HTERT-HM (cell line): ENCODE measurements around the genes LRRC37B, ZNF207 and CDK5R1.

DNA sequence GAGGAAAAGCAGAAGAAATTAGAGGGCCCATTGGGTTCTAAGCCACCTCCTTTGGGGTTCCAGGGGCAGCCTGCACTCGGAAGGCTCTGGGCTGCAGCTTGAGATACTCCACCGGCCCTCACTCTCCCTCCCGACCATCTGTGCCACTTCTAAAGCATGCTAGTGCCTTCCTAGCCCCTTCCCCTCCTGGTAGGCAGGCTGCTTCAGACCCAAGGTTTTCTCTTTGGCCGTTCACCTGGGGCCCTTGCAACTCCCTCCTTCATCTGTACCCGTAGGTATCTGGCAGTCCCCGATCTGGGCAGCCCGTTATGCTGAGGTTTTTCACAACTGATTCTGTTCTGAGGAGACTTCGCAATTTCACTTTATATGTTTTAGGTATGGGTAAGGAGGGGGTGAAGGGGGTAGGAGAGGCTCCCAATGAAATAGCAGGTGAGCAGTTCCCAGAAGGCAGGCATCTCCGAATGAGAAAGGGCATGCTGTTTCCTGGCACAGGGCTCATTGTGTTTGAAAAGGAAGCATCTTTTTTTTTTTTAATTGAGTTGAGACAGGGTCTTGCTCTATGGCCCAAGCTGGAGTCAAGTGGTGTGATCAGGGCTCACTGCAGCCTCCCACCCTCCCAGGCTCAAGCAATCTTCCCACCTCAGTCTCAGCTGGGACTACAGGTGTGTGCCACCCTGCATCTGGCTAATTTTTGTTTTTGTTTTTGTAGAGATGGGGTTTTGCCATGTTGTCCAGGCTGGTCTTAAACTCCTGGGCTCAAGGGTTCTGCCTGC is 98.7 kb downstream of the RAB11FIP4 start:
- RRBS, result no CpG with 5 or more reads among the region's 9 CpGs

GRCh38 chr17:31491108-31491728 is 99.7 kb downstream of the RAB11FIP4 start:
- RRBS, result no CpG with 5 or more reads among the region's 10 CpGs

GRCh38 chr17:31508563-31509356 is 117.3 kb downstream of the RAB11FIP4 start:
- RRBS, result no CpG with 5 or more reads among the region's 14 CpGs

DNA sequence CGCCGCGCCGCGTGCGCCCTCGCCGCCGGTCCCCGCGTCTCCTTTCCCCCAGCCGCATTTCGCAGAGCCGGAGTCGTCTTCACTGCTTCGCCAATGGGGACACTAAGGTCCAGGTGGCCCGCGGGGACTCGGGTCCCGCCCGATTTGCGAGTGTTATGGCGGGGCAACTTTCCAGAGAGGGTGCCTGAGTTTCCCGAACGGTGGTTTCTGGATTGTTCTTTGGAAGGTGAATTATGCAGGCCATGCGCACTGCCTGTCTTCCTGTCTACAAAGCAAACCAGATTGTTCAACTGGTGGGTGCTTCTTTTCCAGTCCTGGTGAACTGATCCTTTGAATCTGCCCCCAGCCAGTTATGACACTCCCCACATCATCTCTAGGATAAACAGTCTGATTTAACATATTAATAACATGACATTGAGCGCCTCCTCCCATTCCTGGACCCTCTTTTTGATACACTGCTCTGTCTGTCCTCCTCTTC is 158.9 kb downstream of the RAB11FIP4 start:
- RRBS, result 3% methylated on average over 4 of the region's 27 CpGs

- RRBS, result 2% methylated on average over 5 of the region's 14 CpGs
Observed at GRCh38 chr17:31596405-31597033, 205.0 kb downstream of the RAB11FIP4 start.

GRCh38 chr17:31916669-31917736 is 15.5 kb upstream of the UTP6 start:
- RRBS, result 48% methylated on average over 18 of the region's 84 CpGs

DNA sequence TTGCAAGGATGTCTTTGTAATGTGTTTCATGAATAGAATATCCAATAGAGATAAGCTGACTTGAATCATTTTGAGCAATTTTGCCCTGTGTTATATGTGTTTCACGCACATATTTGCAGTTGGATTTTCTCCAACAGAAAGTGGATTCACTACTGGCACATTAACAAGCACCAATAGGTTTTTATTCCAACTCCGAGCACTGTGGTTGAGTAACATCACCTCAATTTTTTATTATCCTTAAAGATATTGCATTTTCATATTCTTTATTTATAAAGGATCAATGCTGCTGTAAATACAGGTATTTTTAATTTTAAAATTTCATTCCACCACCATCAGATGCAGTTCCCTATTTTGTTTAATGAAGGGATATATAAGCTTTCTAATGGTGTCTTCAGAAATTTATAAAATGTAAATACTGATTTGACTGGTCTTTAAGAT is 7.2 kb upstream of the LRRC37B start:
- RRBS, result no CpG with 5 or more reads among the region's 2 CpGs

DNA sequence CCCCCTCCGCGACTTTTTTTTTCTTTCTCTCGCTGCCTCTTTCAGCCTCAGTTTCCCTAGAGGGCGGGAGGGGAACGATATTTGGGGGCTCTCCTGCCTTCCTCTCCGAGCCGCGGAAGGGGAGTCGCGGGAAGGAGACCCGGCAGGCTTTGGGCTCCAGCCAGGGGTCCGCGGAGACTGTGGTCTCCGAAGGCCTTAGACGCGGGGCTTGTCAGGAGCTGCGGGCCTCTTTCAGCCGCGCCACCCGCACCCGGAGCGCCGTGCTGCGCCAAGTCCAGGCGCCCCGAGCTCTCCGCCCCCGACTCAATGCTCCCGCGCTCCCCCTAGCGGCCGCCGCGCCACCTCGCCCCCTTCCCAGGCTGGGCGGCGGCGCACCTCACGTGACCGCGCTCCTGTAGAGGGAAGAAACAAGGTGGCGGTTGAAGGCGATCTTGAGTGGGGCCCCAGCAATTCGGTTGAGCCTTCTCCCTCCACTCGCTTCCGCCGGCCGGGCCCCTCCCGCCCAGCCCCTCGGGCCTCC is at the start of gene LRRC37B:
LRRC37B (plus strand) TSS at position 383 of the 520 bp plus-strand sequence.
- RRBS, result under 1% methylated on average over 8 of the region's 50 CpGs

DNA sequence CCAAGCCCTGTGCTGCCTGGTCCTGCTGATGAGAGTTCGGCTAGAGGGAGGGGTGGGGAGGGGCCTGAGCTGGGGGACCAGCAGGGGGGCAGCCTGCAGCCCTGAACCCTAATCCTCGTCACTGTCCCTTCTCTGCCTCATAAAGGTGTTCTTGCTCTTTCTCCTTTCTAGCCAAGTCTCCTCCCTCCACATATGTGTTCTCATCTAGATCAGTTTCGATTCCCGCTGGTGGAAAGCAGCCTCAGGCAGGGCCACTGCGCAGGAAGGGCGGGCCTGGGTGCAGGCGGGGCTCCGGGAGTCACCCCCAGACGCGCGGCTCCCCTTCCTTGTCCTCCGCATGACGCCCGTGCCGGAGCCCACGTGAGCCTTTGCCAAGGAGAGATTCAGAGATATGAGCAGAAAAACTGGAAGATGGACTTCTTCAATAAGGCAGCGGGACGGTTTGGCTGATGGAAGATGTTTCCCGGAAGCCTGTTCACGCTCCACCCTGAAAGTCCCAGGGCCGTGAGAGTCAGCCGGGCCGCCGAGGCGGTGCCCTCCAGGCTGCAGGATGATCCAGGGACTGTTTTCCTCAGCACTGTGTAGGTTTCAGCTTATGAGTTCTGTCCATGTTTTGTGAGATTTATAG is 14.9 kb upstream of the RHOT1 start:
- RRBS, result 2% methylated on average over 13 of the region's 25 CpGs

DNA sequence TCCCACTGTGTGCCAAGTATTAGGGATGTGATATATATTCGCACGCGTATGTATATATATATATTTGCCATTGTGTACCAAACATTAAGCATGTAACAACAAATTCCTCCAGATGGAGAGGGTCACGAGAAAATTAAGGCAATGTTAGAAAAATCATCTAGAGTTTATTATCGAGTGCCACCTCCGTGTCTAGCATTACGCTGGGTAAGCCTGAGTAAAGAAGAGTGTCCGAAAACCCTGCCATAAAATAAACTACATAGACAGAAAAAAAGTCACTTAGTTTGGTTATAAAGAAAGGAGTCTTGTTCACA is 690 bp upstream of the RHOT1 start:
- RRBS, result no CpG with 5 or more reads among the region's 8 CpGs

DNA sequence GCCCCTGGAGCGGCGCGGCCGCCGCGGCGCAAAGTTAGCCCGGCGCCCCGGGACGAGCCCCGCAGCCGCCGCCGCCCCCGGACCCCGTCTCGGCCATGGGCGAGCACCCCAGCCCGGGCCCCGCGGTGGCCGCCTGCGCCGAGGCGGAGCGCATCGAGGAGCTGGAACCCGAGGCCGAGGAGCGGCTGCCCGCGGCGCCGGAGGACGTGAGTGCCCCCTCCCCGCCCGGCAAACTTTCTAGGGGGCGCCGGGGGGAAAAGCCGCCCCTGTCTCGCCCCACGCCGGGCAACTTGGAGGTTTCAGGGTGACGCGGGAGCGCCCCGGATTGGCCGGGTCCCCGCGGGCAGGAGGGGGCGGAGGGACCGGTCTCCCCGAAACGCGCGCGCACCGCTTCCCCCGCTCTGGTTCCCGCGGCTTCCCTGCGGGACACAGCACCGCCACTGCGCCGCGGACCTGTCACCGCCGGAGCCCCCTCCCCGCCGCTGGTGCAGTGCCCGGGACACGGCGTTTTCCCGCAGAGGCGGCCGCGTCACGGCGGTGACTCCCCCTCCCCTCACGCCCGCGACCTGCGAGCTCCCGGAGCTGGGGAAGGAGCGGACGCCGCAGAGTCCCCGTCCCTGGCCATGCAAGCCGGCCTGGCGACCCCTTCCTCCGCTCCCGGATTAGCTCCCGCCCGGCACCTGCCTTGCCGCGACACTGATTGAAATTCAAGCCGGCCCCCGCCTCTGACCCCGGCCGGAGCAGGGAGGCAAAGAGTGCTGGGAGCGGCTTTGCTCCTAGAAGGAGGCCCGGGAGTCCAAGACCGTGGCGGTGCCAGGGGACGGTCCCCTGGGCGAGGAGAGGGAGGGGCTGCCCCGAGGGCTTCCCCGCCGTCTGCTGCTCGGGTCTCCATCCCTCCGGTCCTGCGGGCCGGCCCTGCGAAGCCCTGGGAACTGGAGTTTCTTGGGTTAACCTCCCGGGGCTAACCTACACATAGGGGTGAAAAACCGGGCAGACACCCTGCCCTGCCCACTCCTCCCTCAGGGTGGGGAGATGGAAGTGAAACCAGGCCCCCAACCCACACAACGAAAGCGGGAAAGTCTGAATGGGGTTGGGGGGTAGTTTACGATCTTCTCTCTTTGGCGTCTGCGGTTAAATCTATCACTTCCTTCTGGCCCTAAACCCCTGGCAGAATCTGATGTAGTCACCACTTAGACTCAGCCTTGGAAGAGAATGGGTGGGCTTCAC is 876 bp downstream of the RHBDL3 start:
- RRBS, result 2% methylated on average over 75 of the region's 122 CpGs

GRCh38 chr17:32348407-32348854 is 1.5 kb upstream of the ZNF207 start:
- RRBS, result no CpG with 5 or more reads among the region's 3 CpGs

GRCh38 chr17:32349908-32350286 is at the start of gene ZNF207:
Gene ZNF207 (plus strand): TSS chr17:32350157.
- RRBS, result 2% methylated on average over 1 of the region's 23 CpGs

DNA sequence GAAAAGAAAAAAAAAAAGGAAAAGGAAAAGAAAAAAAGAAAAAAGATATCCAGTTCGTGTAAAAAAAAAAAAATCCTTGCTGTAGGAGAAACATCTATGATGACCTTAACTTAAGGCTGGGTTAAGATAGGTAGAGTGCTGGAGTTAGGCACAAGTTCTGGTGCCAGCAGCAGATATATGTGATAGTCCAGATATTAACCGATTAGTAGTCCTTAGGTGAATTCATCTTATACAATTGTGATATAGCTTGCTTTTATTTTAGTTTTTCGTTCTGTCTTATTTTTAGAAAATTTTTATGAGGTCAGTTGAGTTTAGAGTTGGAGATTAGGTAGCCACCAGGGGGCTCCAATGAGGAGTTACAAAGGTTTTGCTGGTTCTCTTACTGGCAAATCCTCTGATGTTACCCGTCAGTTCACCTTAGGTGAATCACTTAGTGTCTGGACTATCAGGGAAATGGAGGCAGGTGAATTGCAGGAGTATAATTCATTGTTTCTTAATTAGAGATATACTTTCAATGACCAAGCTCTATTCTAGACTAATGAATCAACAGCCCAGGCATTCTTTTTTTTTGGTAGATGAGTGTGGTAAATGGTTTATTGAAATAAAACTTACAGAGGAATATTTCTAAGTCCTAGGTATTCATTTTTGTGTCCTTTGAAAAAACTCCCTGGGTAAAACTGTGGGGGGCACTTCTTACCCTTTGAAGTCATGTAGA is 17.4 kb downstream of the PSMD11 start:
- RRBS, result no CpG with 5 or more reads among the region's 4 CpGs

DNA sequence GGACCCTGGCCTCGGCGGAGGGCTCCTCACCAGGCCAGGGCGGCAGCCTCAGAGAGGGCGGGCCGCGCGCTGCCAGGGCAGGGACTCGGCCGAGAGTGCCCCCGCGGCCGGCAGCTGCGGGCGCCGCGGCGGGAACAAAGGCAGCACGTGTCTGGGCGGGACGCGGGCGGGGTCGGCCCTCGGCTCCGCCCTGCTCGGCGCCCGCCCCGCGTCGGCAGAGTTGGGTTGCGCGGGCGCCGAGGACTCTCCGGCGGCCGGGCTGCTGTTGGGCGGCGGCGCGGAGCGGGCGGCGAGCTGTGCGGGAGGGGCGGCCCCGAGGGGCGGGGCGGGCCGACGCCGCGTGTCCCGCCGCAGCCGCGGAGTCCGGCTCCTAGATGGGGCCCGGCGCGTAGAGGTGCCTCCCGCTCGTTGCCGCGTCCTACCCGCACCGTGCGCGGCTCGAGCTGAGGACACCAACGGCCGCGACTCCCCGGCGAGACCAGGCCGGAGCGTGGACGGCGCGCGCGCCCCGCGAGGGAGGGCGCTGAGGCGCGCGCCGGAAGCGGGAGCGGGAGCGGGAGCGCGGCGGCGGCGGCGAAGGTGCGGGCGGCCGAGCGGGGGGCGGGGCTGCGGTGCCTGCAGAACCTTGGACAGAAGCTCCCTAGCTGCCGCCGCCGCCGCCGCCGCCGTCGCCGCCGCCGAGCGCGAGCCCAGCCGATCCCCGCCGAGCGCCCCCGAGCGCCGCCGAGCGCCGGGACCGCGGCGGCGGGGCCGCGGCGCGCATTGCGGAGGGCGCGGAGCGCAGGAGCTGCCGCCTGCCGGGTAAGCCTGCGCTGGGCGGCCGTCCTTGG is at the start of gene CDK5R1:
CDK5R1 (plus strand) TSS at position 632 of the 830 bp plus-strand sequence.
- RRBS, result under 1% methylated on average over 60 of the region's 145 CpGs

GRCh38 chr17:32487344-32488320 is 839 bp downstream of the CDK5R1 start:
- RRBS, result 17% methylated on average over 27 of the region's 86 CpGs

GRCh38 chr17:32489125-32490039 is 2.6 kb downstream of the CDK5R1 start:
- RRBS, result no CpG with 5 or more reads among the region's 13 CpGs

- RRBS, result no CpG with 5 or more reads among the region's 19 CpGs
Observed at GRCh38 chr17:32518452-32519008, 31.7 kb downstream of the CDK5R1 start.

DNA sequence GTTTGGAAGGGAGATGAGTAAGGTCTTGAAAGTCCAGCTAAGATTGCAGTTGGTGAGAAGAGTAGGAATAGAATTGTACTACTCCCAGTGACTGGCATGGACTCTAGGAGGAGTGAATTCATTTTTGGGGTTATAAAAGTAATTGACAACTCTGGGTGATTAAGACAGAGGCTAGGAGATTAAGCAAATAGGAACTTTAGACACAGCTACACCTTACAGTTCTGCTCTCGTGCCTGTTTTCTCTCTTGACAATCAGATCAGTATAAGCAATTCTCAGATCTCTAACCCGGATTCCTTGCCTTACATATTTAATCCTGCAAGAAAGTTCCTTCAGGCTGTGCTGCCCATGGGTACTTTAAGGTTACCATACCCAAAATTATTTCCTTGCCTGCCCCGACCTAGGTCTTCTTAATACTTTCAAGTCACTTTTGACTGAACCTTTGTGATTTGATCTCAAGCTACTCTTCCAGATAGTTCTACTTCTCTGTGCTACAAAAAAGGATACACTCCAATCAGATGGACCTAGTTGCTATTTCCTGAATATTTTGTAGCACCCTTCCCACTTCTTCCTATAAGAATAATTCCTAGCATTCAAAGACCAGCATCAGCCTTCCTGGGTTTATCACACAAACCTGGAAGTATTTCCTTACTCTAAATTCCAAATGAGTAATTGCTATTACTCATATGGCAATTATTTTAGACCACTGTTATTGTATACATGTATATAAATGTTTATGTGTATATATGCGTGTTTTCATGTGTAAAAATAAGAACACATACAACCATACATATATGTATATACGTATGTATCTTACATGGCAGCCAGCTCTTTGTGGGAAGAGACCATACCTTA is 130.9 kb downstream of the MYO1D start:
- RRBS, result no CpG with 5 or more reads among the region's 5 CpGs

- RRBS, result no CpG with 5 or more reads among the region's 3 CpGs
Observed at GRCh38 chr17:32792078-32792699, 84.7 kb downstream of the MYO1D start.